Ovary (tissue), 7 donors: ENCODE measurements around the gene MATN3.

DNA sequence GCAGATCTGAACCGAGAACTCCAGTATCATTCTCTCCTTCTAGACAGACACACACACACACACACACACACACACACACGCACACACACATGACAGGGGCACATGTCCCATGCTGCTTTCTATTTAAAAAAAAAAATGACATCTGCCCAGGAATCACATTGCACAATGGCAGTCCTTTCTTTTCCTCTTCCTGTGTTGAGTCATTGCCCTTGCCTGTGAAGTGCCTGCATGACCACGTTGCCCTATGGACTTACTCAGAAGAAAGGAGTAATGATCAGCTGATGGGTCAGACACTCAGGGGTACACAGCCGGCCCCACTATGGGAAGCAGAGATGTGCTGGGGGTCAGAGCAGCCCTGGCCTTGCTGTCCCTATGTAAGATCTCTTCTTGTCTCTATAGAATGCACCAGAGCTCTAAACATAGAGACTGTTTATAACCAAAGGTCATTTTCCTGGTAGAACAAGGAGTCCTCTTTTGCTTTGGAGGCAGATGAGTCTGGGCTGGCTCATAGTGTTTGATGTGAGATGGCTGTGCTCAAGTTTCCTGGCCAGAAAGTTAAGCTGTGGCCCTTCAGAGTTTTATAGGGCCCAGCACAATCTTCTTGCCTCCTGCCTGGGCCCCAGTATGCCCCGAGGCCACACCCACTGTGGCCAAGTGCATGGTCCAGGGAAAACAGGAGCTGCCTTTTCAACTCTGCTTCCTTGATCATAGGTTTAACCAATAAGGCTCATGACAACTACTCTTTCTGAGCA lies 66.0 kb downstream of the MYCN start:
- PRO-cap, 7 experiments, result no peak in any of the 7 experiments
- RAMPAGE, long total RNA, 2 experiments, result no peak in any of the 2 experiments

GRCh38 chr2:16050815-16051610 lies 110.7 kb downstream of the MYCN start:
- PRO-cap, 7 experiments, result no peak in any of the 7 experiments
- RAMPAGE, long total RNA, 2 experiments, result no peak in any of the 2 experiments

- PRO-cap, 7 experiments, result no peak in any of the 7 experiments
- RAMPAGE, long total RNA, 2 experiments, result no peak in any of the 2 experiments
These were observed 99.5 kb downstream of the CYRIA start for GRCh38 chr2:16566212-16566411.

DNA sequence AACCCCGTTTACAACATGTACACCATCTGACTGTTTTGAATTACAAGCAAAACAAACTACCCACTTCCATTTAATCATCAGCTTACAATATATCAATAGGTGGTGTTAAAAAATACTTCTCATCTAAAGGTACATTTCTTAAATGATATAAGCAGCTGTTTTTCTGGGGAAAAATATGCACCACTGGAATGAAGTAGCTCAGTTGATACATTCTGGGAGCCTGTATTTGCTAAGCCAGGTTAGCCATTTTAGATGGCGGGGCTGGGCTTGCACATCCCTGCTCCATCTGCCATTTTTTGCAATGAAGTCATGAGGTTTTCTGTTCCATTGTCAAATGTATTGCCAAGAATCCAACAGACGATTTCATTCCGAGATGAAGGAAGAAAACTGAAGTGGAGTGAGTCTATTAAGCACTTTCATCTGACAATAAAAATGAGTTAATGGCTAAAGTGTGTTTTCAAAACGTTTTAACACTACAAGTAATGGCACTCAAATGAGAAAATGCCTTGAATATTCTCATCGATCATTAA lies 61.1 kb downstream of the CYRIA start:
- PRO-cap, 7 experiments, result no peak in any of the 7 experiments
- RAMPAGE, long total RNA, 2 experiments, result no peak in any of the 2 experiments

DNA sequence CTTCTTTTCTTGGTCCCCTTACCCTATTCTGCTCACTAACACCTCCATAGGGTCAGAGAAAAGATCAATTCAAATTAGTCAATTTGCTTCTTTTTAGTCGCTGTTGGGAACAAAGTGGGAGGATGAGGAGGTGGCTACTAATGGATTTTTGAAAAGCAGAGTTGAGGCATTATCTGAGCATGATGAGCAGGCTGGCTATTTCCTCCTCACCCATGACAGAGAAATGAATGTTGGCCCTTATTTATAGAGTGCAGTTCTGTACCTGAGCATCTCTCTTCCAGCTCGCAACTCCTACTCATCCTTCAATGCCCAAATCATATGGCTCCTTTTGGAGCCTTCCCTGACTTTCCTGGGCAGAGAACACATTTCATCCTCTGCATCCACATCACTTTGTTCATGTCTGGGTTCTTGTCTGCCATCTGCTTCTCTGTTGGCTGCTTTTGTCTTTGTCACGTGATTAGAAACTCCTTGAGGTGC lies 46.0 kb downstream of the CYRIA start:
- PRO-cap, 7 experiments, result no peak in any of the 7 experiments
- RAMPAGE, long total RNA, 2 experiments, result no peak in any of the 2 experiments

GRCh38 chr2:16656649-16657528 lies 8.7 kb downstream of the CYRIA start:
- PRO-cap, 7 experiments, result no peak in any of the 7 experiments
- RAMPAGE, long total RNA, 2 experiments, result no peak in any of the 2 experiments

GRCh38 chr2:16658131-16658656 lies 7.4 kb downstream of the CYRIA start:
- PRO-cap, 7 experiments, result no peak in any of the 7 experiments
- RAMPAGE, long total RNA, 2 experiments, result no peak in any of the 2 experiments

DNA sequence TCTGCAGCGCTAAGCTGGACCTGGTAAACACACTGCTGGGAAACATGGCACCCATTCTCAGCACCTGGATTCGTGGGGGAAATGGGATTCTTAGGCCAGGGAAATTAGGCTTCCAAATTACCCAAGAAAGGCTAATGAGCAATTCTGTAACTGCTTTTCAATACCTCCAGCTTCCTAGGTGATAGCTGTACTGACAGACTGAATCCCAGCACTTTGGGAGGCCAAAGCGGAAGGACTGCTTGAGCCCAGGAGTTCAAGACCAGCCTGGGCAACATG lies 4.9 kb downstream of the CYRIA start:
- PRO-cap, 7 experiments, result no peak in any of the 7 experiments
- RAMPAGE, long total RNA, 2 experiments, result no peak in any of the 2 experiments

DNA sequence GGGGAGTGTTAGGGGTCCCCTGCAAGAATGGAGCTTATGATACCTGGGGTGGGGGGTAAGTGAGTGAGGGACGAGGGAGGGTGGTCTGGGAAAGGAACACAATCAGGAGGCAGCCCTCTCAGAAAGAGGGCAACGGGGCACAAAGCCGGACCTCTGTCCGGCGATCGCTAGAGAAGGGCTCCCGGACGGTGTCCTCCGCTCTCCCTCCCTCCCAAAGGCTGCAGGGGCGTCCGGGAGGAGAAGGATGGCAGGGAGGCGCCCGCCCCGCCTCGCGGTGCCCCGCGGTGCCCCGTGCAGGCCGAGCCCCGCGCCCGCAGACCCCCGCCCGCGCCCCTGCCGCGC lies 246 bp downstream of the CYRIA start:
- PRO-cap, 7 experiments, result no peak in any of the 7 experiments
- RAMPAGE, long total RNA, 2 experiments, result no peak in any of the 2 experiments

DNA sequence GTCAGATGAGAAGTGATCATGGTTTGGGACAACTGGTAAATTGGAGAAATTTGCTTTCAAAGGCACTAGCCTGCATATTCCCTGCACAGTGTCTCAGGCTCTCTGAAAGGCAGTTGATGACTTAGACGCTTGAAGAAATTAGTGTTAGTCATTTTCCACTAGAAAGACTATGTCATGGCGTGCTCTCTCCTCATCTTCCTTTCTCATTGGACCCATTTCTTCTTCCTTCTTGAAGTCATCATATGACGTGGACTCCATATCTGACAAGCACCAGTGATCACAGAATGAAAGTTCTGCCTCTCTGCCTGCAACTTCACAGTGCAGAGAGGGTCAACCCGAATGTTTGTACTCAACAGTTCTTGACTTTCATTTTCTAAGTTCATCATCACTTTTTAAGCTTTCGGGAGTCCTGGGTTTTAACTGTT lies 63.7 kb upstream of the CYRIA start:
- PRO-cap, 7 experiments, result no peak in any of the 7 experiments
- RAMPAGE, long total RNA, 2 experiments, result no peak in any of the 2 experiments

DNA sequence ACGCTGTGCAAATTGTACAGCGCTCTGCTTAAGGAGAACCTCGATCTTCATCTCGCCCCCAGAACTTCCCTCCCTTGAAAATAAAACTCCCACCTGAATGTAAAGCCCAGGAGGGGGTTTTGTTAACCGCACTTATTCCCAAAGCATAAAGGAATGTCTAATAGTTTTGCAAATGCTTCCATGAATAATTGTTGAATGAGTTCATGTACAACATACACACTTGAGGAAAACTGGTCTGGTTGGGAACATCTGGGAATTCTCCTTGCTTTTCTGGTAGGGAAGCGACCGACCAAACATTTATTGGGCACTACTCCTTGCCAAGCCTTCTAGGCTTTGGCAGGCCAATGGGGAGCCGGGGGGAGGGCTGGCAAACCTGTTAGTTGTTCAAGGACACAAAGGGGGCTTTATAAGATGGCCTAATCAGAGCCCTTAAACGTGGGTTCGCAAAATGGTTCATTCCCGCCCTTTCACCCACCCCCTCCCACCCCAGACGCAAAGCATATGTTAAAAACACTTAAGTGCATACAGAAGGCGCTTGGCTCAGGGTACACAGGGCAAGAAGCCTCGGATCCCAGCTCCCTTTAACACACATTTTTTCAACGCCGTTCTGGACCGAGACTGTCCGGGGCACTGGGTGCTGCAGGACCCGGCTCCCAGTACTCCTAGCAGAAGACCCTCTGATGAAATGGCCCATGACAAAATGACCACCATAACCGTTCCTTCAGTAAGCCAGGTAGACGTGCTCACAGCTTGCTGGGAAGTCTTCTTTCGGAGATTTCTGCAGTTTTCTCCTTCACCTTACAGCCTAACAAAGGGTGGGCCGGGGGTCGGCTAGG lies 828 bp upstream of the VSNL1 start:
- PRO-cap, 7 experiments, result peak in 4 of 7 experiments; most common plus-strand start position 395 of the sequence (in 1); most common minus-strand start position 272 of the sequence (in 4)
- RAMPAGE, long total RNA, 2 experiments, result no peak in any of the 2 experiments

GRCh38 chr2:17615861-17616406 lies 75.4 kb downstream of the VSNL1 start:
- PRO-cap, 7 experiments, result no peak in any of the 7 experiments
- RAMPAGE, long total RNA, 2 experiments, result no peak in any of the 2 experiments

GRCh38 chr2:17756672-17757017 lies 2.7 kb downstream of the GEN1 start:
- PRO-cap, 7 experiments, result no peak in any of the 7 experiments
- RAMPAGE, long total RNA, 2 experiments, result no peak in any of the 2 experiments

DNA sequence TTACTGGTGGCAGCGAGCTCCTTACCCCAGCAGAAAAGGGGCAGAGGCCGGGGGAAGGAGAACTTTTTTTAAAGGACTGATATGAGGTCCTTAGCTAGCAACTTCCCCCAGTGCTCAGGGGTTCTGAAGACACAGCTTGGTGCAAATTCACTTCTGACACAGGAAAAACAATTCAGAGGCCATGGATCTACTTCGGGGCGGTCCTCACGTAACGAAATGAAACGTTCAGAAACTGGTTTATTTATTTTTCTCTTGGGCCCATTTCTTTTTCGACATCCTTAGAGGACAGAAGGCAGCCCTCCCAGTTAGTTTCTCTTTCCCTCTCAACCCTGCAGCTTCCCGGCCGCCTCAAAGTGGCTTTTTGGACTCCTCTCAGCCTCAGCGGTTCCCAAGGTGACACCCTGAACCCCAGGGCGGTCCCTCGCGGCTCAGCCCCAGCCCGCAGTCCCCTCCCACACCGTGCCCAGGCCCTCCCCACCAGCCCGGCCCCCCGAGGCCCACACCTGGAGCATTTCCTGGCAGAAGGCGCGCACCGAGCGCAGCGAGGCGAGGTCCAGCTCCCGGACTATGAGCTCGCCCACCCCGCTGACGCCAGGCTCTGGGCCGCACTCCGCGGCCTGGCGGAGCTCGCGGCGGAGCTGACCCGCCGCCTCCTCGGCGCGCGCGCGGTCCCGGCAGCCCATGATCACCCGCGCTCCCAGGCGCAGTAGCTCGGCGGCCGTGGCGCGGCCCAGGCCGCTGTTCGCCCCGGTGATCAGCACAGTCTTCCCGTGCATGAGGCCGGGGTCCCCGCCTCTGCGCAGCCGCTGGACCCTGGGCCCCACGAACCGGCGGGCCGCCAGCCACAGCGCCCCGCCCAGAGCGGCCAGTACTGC lies 539 bp downstream of the RDH14 start:
- PRO-cap, 7 experiments, result peak in 5 of 7 experiments; most common plus-strand start position 308 of the sequence (in 2); most common minus-strand start position 430 of the sequence (in 1)
- RAMPAGE, long total RNA, 2 experiments, result no peak in any of the 2 experiments

- PRO-cap, 7 experiments, result no peak in any of the 7 experiments
- RAMPAGE, long total RNA, 2 experiments, result no peak in any of the 2 experiments
These were observed 135.0 kb upstream of the NT5C1B start for GRCh38 chr2:18724245-18724935.

DNA sequence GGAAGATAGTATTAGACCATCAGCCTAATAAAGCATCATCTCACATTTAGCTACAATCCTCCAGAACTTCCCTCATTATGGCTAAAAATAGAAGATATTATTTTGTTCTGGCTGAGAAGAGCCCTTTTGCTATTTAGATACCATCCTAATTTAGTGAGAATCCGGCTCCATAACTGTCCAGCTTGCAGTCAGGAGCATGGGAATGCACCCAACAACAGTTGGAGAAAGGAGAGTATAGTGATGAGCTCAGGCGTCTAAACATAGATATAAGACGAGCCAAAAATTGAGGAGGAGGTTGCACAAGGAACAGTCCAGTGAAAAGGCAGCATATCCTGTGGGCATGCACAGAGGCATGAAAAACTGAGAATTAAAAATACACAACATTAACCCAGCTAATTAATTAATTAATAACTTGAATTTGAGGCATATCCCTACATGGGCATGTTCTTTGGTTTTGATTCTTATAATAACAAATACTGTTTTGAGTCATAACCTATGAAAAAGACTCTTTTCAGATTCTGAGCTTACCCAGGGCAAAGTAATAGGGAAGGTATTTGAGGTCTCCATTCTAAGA lies 311.4 kb downstream of the OSR1 start:
- PRO-cap, 7 experiments, result peak in 1 of 7 experiments; most common plus-strand start position 295 of the sequence (in 1); most common minus-strand start position 239 of the sequence (in 1)
- RAMPAGE, long total RNA, 2 experiments, result no peak in any of the 2 experiments

DNA sequence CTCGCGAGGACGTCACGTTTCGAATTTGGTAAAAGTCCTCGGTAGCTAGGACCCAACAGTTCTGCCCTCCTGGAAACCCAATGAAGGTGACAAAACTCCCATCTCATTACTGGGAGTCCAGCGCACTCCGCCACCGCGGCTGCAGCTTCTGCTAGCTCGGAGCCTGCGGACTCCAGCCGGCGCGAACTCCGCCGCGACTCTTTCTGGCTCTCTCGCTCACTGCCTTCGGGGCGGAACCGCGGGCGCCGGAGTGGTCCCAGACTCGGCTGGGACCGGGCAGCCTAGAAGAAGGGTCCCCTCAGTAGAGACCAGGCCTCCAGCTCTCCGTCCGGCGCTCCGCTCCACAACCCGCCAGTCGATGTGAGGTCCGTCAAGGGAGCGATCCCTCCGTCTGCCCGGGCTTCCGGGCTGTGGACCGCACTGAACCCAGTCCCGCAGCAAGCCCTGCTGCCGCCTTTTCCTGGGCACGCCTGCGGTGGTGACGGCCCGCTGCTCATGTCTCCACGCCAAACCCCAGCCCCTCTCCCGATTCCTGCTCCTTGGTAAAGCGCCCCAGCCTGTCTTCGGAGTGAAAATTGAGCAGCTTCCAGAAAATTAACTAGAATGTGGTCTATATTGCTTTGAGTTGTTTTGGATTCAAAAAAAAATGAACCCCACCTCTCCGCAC lies 3.1 kb upstream of the OSR1 start:
- PRO-cap, 7 experiments, result peak in 6 of 7 experiments; most common minus-strand start position 412 of the sequence (in 6)
- RAMPAGE, long total RNA, 2 experiments, result no peak in any of the 2 experiments

GRCh38 chr2:19902433-19902935 lies 701 bp upstream of the TTC32 start:
- PRO-cap, 7 experiments, result peak in 4 of 7 experiments; most common minus-strand start chr2:19902620 (in 3)
- RAMPAGE, long total RNA, 2 experiments, result no peak in any of the 2 experiments

GRCh38 chr2:20012242-20013163 lies at the start of gene MATN3:
MATN3 (minus strand) TSS chr2:20012668.
- PRO-cap, 7 experiments, result peak in 7 of 7 experiments; most common plus-strand start chr2:20012806 (in 7); most common minus-strand start chr2:20012668 (in 2)
- RAMPAGE, long total RNA, 2 experiments, result no peak in any of the 2 experiments

DNA sequence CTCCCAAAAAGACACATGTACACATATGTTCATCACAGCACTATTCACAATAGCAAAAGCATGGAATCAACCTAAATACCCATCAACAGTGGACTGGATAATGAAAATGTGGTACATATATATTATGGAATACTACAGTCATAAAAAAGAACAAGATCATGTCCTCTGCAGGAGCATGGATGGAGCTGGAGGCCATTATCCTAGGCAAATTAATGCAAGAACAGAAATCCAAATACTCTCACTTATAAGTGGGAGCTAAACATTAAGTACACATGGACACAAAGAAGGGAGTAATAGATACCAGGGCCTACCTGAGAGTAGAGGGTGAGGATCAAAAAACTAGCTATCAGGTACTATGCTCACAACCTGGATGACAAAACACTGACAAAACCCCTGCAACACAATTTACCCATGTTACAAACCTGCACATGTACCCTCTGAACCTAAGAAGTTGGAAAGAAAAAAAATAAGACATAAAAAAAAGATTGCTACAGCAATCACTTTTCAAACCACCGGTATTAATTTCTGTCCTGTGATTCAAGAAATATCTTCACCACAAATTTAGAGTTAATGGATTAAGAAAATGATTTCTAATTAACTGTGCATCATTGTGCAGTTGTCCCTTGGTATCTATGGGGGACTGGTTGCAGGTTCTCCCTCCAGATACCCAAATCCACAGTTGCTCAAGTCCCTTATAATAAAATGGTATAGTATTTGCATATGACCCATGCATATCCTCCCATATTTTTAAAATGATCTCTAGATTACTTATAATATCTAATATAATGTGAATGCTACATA lies 19.3 kb upstream of the MATN3 start:
- PRO-cap, 7 experiments, result no peak in any of the 7 experiments
- RAMPAGE, long total RNA, 2 experiments, result no peak in any of the 2 experiments